Epidermal melanocyte (primary cell): ENCODE measurements around a stretch of chr14.

- RRBS = no CpG with 5 or more reads among the region's 6 CpGs
These were observed 68.1 kb downstream of the LRRC74A start for GRCh38 chr14:76894263-76894798.

GRCh38 chr14:76904011-76904539 is 77.9 kb downstream of the LRRC74A start:
- RRBS = no CpG with 5 or more reads among the region's 16 CpGs

- RRBS = no CpG with 5 or more reads among the region's 12 CpGs
These were observed 98.0 kb downstream of the IRF2BPL start for GRCh38 chr14:76930441-76930950.

DNA sequence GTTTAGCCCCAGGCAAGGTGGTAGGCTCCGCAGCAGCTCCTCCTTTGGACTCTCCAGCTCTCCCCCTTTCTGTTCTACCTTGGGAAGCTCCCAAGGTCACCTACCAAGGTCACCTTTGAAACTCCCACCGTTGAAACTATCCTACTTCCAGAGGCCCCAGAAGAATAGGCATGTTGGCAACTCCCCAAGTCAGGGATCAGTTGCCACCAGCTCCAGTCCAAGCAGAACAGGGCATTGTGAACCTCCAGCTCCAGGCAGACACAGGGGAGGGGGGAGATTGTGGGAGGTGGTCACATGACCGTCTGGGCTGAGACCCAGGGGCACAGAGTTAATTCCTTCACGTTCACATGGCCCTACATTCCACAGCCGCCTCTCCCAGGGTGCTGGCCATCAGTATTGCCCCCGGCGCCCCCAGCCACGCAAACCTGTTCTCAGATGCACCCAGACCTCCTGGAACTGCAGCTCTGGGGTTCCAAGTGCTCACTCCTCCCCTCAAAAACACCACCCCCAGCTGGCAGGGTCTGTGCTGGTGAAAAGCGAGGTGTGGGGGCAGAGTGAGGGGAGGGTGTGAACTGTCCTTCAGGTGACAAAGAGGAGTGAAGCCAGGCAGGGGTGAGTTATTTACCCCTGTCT is 14.3 kb downstream of the IRF2BPL start:
- RRBS = no CpG with 5 or more reads among the region's 9 CpGs

- RRBS = 74% methylated on average over 2 of the region's 12 CpGs
These were observed 6.3 kb downstream of the IRF2BPL start for GRCh38 chr14:77021992-77022810.

DNA sequence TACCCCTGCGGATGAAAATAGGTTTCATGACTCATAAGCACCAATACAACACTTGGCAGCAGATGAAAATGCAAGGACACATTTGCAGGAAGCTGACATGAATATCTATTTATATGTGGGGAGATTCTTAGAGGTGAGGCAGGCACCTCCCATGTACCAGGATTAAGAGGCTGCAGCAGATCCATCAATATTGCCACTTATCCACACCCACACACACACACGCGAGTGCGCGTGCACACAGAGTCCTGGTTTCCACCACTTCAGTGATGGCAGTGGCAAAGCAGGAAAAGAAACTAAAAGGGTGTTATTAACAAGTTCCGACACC is 5.5 kb downstream of the IRF2BPL start:
- RRBS = no CpG with 5 or more reads among the region's 6 CpGs

- RRBS = 3% methylated on average over 22 of the region's 40 CpGs
These were observed 702 bp downstream of the IRF2BPL start for GRCh38 chr14:77027782-77028230.

DNA sequence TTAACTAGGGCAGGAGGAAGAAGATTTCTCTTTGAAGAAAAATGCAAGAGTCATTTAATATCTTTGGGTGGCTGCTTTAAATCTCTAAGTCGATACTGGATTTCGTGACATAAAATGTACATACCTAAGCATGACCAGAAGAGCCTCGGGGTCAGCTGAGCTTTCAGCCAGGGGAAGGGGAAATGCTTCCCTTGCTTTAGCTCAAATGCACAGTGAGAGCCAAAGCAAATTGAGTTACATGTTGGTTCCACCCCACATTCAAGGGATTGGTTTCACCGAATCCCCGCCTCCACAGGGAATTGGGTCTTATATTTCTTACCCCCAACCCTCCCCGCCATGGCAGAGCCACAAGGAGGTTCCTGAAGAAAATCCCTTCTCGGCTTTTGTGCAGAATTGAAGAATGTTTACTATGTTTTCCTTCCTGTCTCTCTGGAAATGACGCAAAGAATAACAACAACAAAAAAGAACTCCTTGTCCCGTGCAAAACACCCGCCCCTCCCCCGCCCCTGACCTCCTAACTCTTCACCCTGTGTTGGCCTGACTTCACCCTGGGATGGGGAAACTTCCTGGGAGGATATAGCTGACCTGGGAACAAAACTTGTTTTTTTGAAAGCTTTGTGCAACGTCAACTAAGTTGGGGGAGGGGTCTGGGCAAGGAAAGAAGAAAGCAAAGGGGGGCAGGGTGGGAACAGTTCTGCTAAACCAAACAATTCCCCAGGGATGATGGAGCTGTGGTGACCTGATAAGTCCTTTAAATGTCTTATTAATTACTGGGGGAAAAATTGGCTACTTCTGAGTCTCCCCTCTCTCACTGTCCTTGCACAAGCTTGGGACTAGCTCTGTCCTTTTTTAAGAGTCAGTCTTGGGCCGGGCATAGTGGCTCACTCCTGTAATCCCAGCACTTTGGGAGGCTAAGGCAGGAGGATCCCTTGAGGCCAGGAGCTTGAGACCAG is 21.8 kb upstream of the CIPC start:
- RRBS = no CpG with 5 or more reads among the region's 13 CpGs

DNA sequence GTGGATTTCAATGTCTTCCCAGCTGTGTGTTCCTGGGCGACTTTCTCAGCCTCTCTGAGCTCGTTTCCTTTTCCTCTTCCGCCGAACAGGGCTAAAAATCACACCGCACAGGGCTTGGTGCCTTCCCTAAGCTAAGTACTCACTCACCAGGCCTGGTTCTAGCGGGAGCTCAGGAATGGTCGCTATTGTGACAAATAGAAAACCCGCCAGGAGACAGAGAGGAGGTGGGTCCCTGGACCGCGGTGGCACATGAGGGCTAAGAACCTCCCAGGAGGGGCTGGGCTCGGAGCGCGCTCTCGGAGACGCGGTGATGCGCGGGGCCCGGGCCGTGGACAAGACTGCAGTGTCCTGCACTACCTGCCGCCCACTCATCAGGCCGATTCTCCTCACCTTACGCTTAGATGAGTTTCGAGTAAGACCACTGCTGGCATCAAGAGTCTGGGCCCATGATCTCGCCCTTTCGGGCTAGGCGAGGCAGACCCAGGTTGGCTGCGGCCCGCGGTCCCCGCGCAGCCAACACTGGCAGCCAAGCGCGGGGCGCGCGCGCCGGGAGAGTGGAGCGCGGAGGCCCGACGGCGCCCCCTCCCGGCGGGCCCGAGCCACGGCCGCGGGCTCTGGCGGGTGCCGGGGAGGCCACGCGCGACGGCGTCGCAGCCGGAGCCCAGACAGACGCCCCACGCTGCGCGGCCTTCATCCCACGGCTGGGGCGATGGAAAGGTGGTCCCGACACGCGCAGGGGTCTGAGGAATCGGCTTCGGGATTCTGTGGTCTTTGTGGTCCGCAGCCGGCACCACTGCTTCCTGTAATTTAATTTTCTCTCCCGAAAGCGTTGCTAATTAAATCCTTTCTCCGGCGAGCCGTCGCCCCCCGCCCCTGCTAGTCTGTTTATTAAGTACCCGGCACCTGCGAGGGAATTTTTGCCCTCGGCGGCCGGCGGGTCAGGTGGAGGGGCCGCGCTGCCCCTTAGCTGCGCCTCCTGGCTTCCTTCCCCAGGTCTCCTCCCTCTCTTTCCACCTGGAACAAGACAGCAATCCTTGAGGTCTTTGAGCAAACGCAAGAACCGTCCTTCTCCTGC is 16.7 kb downstream of the ZDHHC22 start:
- RRBS = 4% methylated on average over 19 of the region's 90 CpGs

DNA sequence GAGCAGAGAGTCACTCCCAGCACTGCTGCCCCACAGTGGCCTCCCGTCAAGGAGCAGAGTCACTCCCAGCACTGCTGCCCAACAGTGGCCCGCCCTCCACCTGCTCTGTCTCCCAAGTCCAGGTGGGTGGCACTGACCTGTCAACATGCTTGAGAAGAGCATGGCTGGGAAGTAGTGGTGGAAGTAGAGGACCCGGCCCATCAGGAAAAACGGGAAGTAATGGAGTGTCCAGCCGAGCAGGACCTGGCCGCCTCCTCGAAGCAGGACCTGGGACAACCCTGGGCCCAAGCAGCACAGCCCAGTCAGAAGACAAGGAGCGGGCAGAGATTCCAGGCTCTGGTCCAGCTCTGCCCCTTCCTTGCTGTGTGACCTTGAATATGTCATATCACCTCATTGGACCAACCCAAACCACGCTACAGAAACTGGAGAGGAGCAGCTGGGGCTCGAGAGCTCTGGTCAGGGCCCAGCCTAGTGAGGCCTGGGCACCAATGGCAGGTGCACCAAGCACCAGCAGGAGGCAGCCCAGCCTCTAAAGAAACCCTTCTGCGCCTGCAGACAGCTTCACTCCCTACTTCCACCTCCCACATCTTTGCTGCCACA is 7.7 kb upstream of the NGB start:
- RRBS = no CpG with 5 or more reads among the region's 11 CpGs

DNA sequence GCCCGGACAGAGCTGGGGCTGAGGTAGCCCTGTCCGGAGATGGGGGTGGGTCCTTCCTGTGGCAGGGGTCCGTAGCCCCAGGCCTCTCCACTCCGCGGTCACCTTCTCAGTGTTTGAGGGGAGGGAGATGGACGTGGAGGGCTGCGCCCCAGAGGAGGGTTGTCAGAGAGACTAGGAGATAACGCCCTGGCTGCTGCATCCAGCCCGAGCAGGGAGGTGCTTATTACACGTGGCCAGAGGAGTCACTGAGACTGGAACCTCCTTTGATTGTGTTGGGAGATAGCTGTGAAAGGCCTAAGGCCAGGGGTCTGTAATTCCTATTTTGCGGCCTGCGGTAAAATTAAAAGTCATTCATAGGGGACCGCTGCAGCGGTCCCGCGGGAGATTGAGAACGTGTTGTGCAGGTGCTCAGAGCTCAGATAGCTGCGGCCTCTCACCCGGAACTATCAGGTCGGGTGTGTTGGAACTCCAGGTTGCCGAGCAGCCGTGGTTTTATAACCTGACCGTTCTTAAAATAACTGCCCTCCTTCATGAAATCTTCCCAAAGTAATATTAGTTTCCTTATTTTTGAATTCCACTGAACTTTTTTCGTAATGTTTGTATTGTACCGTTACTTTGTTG is 561 bp downstream of the AHSA1 start:
- RRBS = no CpG with 5 or more reads among the region's 25 CpGs

GRCh38 chr14:78405760-78405959 is 235.5 kb downstream of the NRXN3 start:
- RRBS = no CpG with 5 or more reads among the region's 1 CpG

GRCh38 chr14:80315698-80315995 is 104.3 kb upstream of the DIO2 start:
- RRBS = no CpG with 5 or more reads among the region's 1 CpG

DNA sequence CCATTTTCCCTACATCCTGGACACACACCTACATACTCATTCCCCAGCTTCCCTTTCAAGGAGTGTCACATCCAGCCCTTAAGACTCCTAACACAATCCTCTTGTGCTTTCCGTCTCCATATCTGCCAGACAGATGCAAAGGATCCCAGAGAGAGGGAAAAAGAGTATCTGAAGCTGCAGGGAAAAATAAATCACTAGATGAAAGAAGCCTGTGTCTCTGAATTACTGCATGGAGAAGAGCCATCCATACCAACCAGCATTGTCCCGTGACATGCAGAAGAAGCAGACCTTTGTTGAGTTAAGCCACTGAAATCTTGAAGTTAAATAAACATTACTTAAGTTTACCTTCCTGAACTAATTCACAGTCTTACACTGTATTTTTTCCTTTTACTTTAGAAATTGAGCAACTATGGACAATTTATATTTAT is 54.6 kb downstream of the GTF2A1 start:
- RRBS = no CpG with 5 or more reads among the region's 2 CpGs

GRCh38 chr14:81216313-81216727 is 4.4 kb downstream of the GTF2A1 start:
- RRBS = no CpG with 5 or more reads among the region's 4 CpGs

GRCh38 chr14:81323667-81324732 is 76.1 kb downstream of the STON2 start:
- RRBS = no CpG with 5 or more reads among the region's 17 CpGs

- RRBS = no CpG with 5 or more reads among the region's 7 CpGs
These were observed 15.4 kb downstream of the STON2 start for GRCh38 chr14:81384531-81385372.

DNA sequence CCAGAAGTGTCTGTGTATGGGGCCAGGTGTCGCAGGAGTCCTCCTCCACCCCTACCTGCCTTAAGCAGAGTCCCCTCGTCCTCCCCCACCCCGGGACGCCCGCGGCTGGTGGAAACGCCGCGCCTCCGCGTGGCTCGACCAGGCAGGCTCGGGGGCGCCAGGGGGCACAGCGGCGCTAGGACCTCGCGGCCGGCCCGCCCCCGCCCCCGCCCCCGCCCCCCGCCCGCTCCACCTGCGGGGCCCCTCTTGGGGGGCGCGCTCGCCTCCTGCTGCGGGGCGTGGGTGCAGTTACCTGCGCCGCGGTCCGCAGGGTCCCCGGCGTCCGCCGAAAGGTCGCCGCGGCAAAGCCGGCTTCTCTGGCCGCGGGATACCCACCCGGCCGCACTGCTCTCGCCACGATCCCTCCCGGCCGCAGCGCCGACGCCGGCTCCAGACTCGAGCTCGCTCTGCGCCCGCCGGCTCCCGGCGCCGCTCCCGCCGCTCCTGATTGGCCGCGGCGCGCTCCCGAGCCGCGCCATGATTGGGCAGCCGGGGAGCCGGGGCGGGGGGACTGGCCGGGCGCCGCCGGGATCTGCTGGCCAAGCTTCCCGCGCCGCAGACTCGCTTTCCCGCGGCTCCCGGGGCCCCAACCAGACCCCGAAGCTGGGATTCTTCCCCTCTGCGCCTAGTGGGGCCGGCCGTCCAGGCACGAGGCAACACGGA is 36.1 kb upstream of the STON2 start:
- RRBS = 2% methylated on average over 31 of the region's 92 CpGs

DNA sequence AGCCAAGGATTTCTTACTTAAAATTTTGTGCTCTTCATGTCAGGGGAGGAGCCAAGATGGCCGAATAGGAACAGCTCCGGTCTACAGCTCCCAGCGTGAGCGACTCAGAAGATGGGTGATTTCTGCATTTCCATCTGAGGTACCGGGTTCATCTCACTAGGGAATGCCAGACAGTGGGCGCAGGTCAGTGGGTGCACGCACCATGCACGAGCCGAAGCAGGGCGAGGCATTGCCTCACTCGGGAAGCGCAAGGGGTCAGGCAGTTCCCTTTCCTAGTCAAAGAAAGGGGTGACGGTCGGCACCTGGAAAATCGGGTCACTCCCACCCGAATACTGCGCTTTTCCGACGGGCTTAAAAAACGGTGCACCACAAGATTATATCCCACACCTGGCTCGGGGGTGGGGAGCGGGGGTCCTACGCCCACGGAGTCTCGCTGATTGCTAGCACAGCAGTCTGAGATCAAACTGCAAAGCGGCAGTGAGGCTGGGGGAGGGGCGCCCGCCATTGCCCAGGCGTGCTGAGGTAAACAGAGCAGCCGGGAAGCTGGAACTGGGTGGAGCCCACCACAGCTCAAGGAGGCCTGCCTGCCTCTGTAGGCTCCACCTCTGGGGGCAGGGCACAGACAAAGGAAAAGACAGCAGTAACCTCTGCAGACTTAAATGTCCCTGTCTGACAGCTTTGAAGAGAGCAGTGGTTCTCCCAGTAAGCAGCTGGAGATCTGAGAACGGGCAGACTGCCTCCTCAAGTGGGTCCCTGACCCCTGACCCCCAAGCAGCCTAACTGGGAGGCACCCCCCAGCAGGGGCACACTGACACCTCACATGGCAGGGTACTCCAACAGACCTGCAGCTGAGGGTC is 1890.5 kb upstream of the FLRT2 start:
- RRBS = no CpG with 5 or more reads among the region's 31 CpGs

GRCh38 chr14:84254173-84254774 is 1275.7 kb upstream of the FLRT2 start:
- RRBS = no CpG with 5 or more reads among the region's 8 CpGs